Thoracic aorta endothelial cell (primary cell): Measurements from ENCODE around the genes GTPBP4 and WDR37.

GRCh38 chr10:311745-312432 lies 176.6 kb downstream of the ZMYND11 start:
- CAGE, long polyA plus RNA, result no peak

GRCh38 chr10:369762-370178 lies 234.5 kb downstream of the ZMYND11 start:
- CAGE, long polyA plus RNA, result no peak

GRCh38 chr10:420553-421155 lies 268.8 kb downstream of the DIP2C start:
- CAGE, long polyA plus RNA, result no peak

DNA sequence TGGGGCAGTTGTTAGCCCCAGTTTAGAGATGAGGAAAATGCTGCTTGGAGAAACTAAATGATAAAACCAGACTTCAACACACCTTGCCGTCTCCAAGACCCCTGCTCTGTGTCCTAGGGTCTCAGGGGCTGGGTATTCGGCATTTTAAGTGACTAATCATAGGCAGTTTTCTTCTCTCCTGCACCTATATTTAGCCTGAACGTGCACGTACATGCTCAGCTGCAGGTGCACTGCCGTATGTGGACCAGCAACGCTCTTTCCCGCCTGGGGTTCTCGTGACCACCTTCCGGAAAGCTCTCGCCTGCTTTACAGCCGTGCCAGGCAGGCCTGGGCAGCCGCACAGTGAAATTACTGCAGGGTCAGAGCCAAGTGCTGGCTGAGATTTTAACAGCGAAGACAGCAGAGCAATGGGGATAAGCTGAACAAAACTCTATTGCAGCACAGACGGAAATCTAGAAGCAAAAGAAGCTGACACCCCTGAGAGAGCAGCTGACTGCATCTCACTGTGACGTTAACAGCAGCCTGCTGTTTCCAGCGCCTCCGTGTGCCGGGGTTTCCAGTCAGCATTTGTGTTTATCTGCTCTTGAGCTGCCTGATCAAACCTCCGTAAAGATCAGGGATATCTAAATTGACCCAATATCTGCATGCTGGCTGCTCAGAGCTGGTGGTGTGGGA lies 179.1 kb downstream of the DIP2C start:
- CAGE, long polyA plus RNA, result no peak

GRCh38 chr10:561148-561688 lies 128.2 kb downstream of the DIP2C start:
- CAGE, long polyA plus RNA, result no peak

- CAGE, long polyA plus RNA, result no peak
Observed at GRCh38 chr10:619750-620380, 69.6 kb downstream of the DIP2C start.

GRCh38 chr10:628255-628864 lies 61.1 kb downstream of the DIP2C start:
- CAGE, long polyA plus RNA, result no peak

GRCh38 chr10:944095-944917 lies 12.8 kb upstream of the LARP4B start:
- CAGE, long polyA plus RNA, result no peak

DNA sequence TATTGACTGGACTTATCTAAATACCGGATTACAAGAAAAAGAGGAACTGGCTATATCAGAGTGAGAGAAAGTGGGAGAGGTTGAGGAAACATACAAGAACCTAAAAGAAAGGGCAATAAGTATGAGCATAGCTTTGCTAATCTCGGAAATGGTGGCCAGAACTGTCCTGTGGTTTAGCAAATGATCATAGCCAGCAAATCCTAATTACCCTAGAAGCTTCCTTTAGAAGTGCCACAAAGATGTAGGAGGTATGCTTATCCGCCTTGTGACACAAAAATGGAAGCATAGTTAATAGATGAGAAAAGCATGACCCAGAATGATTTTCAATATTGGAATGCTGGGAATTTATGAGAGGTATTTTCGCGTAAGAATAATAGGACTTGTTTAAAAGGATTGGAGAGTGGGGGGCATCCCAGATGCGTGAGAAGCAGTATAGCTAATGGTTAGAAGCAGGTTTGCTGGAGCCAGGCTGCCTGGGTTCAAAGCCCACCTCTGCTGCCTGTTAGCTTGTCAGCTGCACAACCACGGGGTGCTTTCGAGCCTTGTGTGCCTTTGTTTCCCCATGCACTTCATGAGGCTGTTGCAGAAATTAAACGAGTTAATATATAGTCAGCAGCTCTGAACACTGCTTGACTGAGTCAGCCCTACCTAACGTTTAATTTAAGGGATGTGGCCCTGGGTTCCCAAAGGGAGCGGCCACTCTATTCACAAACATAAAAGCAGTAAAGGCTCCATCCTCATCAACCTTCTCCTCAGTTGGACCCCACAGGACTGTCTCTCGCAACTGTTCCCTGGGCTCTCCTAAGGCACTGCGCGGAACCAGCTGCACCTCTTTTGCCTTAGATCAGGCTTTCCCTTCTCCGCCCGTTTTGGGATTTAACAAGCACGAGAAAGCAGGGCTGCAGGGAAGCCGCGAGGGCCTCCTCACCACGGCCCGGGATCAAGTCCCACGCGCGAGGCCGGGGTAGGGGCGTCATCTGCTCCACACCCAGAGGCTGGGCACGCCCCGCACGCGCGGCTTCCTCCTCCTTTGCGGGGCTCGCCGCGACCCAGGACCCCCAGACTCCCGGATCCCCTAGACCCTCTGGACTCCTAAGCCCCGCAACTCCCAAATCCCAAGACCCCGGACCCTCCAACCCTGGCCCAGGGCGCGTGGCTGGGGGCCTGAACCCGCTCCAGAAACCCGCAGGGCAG lies 847 bp upstream of the GTPBP4 start:
- CAGE, long polyA plus RNA, result no peak

GRCh38 chr10:988184-989347 lies at the start of gene GTPBP4:
Gene GTPBP4, plus strand, starts transcription at chr10:988434.
- CAGE, long polyA plus RNA, result no peak

- CAGE, long polyA plus RNA, result no peak
Observed at GRCh38 chr10:997057-997751, 9.0 kb downstream of the GTPBP4 start.

- CAGE, long polyA plus RNA, result no peak
Observed at GRCh38 chr10:1056167-1056554, at the start of gene WDR37. Gene WDR37, plus strand, starts transcription at chr10:1056385.

DNA sequence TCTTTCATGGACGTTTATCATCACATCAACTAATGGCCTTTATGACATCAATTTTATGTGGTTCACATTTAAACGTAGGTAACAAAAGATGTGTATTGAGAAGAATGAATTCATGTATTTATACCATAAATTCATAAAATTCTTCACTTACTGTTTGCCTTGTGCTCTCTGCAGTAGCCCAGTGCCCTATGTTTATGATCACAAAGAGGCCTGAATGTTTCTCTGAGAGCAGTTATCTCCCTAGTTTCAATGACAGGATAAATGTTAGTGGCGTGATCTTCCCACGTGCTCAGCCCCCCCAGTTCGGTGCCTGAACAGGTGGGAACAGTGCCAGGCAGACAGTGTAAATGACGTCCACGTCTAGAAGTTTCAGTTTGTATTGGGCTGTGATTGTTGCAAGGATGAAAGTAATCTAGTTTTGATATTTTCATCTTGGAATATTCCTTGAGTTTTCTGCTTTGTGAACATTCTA lies 42.8 kb downstream of the WDR37 start:
- CAGE, long polyA plus RNA, result no peak

- CAGE, long polyA plus RNA, result no peak
Observed at GRCh38 chr10:1110166-1110567, 54.0 kb downstream of the WDR37 start.

DNA sequence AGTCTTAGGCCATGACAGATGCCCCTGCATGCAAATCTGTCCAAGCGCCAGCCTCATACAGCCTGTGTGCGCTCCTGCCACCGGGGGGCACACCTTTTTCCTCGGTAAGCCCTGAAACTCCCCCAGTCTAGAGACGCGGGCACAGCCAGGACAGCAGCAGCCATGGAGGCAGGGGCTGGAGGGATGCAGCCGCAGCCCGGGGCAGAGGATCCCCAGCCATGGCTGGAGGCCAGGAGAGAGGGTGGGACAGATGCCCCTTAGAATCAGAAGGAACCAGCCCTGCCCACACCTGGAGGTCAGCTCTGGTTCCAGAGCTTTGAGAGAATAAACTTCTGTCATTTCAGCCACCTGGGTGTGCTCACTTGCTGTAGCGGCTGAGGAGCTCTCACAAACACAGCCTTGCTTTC lies 241.5 kb downstream of the WDR37 start:
- CAGE, long polyA plus RNA, result no peak

- CAGE, long polyA plus RNA, result no peak
Observed at GRCh38 chr10:1360420-1361228, 304.4 kb downstream of the WDR37 start.

DNA sequence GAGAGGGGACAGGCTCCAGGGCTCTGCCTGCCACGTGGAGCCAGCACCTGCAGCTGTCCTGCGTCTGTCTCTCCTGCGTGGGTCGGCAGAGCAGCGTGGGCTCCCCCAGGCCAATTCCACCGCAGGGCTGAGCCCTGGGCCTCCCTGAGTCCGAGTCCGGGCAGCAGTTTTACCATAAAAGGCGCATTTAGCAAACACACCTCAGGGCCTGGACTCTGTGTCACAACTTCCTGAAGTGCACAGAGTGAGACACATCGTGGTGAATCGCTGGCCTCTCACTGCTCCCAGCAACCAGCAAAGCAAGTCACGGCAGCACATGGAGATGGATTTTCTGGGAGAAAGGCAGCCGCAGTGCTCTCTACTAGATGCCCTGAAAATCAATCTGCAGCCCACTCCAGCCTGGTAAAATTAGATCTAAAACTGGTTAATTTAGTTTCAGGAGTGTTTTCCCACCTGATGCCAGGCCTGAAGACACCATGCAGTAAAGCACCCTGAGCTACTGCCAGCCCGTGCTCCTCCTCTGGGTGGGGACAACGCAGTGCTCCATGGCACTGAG lies 337.1 kb downstream of the ADARB2 start:
- CAGE, long polyA plus RNA, result no peak

GRCh38 chr10:1448280-1448942 lies 288.9 kb downstream of the ADARB2 start:
- CAGE, long polyA plus RNA, result no peak

DNA sequence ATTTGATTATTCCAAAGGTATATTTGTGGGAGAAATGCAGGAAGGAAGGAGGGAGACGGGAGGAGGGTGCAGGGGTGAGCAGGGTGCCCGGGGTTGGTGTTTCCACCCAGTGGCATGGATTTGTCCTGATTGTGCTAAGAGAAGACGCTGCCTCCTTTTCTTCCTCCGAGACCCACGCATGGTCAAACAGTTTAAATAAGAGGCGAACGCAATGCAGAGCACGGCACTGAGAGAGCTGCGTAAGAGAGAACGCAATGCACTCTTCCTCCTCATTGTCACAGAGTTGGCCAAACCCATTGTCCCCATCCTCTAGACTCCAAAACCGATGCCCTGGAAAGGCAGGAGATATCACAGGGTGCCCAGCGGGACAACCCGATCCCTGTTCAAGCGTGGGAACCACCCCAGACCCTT lies 187.9 kb downstream of the ADARB2 start:
- CAGE, long polyA plus RNA, result no peak

DNA sequence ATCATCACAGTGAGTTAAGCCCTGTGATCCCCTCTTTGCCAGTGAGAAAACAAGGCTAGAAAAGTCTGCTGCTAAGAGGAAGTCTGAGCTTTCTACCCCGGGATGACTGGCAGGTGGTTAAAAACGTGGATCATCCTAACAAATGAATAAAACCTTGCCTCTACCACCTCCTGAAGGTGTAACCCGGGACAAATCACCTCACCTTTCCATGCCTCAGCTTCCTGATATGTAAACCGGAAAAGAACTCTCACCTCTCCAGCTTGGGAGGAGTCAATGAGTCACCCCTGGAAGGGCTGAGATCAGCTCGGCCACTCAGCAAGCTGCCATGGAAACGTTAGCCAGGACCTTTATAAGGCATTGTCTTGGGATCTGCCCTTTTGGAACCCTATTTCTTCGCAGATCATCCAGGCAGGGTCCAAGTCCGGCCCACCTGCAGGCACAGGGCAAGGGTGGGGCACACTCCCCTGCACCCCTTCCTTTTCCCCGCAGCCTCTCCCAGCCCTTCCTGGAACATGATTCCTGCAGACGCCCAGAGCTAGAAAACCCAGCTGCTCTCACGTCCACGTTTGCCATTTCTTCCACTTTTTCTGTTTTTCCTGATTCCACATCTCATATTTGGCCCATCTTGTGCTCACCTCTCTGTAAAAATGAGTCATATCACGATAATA lies 81.6 kb upstream of the PFKP start:
- CAGE, long polyA plus RNA, result no peak